NALM6 (cell line): ENCODE measurements around a stretch of chr3.

GRCh38 chr3:10223536-10224140, 24.6 kb upstream of the TATDN2 start:
- PRO-cap: no peak

- PRO-cap: no peak
These were observed 113.0 kb upstream of the SLC6A11 start for GRCh38 chr3:10702897-10703562.

- PRO-cap: no peak
These were observed 47.0 kb upstream of the SLC6A11 start for GRCh38 chr3:10769026-10769341.

DNA sequence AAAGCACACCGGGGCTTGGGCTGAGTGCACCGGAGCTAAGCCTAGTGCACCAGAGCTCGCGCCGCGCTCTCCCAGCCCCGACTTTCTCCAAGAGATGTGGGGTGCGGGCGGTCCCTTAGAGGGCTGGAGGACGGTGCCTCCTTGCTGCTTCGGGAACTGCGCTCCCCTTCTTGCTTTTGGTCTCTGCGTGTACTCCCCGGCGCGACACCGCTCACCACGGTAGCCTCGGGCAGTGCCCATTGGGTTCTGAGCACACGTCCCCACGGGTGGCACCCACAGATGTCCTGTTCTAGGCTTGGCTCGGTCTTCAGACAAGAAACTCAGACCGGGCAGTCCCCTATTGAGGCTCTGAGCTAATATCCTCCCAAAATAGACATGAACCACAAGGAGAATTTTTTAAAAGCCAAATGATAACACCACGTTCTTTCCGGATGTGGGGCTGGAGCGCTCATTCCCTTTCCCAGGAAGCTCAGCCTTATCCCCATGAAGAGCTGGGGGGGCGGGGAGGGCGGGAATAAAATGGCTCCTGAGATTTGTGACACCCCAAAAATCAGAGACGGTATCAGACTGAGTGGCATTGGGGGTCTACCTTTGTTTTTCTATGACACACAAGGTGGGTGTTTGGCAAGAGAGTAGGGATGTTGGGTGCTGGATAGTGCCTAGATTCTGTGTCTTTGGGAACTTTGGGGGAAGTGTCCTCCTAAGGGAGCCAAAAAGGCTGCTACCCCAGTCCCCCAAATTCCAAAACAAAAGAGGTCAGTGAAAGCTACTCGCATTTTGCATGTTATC, 1.1 kb downstream of the SLC6A1 start:
- PRO-cap: no peak

- PRO-cap: no peak
These were observed 31.3 kb downstream of the HRH1 start for GRCh38 chr3:11185523-11186156.

GRCh38 chr3:11247219-11247765, 24.9 kb upstream of the ATG7 start:
- PRO-cap: no peak

DNA sequence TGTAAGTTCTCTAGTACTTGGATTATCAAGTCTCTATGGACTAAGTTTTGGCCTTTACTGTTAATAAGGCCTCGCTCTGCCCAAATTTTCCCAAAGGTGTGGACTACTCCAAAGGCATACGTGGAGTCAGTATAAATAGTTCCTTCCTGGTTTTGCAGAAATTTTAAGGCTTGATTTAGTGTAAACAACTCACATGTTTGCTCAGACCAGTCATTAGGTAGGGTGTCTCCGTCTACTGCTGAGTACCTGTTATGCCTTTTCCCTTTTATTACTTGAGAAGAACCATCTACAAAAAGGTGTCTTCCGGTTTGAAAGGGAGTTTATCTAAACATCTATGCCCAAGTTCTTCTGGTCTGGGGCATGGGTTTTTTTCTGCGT, 20.9 kb upstream of the ATG7 start:
- PRO-cap: no peak

GRCh38 chr3:11273198-11273607, 1.0 kb downstream of the ATG7 start:
- PRO-cap: no peak

- PRO-cap: no peak
These were observed 19.0 kb downstream of the ATG7 start for GRCh38 chr3:11291215-11291666.

DNA sequence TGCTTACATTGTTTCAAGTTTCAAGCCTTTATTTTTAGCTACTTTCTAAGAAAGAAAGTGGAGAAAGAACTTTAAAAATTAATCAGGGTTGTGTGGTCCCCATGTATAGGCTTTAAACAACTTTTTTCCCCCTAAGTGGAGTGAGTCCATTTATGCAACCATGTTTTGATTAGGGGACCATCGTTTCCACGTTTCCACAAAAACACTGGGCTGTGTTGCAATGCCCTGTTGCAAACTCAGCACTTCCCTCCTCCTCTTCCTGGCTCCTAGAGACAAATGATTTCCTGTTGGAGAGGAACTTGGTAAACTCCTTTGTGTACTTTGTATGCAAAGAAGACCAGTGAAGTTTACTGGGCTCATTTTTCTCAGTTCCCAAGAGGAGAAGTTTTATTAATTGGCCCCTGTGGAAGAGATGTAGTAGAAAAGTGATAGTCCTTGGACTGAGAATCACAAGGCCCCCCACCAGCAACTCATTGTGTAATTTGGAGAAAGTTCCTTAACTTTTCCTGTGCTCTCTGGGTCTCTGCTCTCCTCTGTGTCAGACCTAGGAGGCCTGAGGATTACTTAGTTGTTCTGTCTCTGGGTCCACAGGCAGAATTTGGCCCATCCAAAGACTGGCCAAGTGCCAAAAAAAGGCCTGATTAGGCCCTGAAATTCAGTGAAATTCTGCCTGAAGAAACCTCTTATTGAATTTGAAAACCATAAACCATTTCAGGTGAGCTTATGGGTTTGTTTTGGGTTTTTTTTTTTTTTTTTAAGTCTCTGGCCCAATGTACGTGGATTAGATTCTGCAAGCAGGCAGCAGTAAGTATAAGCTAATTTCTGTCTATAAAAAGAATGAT, 95.0 kb downstream of the ATG7 start:
- PRO-cap: no peak

DNA sequence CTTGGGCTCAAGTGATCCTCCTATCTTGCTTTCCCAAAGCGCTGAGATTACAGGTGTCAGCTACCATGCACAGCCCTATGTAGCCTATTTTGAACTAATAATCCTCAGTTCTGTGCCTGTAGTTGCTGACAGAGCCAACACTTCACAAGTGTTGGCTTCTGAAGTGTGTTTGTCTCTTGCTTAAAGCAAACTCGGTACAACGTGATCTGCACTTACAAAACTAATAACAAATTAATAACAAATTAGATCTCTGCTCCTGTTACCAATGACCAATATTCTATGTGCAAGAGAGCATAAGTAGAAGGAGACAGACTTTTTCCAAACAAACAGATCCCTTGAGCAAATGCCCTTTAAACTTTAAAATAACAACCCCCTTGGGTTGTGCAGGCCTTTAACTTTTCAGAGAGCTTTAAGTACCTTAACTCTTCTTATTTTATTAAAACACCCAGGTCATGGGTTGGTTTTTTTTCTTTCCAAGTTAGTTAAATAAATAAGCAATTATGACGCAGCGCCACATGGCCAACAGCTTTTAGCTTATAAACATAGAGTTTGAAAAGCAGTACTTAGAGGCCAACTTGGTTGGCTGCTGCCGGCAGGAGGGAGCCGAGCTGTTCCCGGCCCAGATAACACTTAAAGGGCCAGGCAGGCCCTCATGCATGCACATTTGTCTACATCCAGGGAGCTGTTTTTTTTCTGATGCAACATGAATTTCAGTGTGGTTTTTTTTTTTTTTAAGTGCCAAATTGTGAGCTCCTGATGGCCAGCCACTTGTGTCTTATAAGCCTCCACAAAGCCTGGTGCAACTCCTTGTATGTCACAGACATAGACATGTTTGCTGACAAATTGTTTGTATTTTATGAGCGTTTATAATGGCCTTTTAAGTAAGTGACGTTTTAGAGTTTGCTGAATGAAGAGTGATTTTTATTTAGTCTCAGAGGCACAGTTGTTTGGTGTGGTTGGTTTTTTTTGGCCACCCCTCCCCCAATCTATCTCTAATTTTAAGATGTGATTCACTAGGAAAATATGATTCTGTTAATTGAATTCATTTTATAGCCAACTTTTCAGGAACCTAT, 134.7 kb downstream of the VGLL4 start:
- PRO-cap: no peak

DNA sequence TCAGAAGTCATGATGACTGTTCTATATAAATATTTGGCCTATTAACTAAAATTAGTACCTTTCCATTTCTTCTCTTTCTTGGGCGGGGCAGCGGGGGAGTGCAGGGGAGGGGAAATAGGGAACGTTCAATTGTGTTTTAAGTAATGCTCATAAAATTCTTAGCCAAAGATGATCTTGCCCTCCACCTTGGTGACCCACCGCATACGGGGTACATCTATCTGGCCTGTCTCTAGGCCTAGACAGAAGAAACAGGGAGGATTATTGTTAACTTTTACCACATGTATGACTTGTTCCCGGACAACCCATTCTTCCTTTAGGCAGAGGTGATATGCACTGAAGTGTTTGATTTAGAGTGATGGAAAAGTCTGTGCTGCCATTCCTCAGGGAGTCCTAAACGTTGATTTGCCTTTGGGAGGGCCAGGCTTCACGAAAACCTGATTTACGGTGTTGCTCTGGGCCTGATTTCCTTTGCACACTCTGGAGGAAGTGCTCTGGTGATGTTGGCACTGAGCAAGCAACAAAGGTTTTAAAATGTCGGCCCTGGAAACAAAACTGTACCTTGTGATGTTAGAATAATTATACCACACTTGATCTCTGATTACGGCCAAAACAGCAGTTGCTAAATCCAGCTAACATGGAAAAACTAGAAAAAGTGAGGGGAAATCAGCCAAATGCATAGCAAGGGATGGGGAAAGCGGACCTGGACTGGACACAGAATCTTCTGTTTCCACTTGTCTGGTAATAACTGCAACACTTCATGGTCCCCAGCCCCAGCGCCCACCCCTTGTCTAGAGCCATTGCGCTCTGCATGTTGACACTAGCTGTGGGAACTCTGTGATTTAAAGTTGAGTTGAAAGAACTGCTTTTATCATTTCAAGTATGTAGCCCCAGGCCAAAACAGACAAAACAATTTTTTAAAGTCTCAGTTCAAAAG, 120.3 kb downstream of the VGLL4 start:
- PRO-cap: no peak

DNA sequence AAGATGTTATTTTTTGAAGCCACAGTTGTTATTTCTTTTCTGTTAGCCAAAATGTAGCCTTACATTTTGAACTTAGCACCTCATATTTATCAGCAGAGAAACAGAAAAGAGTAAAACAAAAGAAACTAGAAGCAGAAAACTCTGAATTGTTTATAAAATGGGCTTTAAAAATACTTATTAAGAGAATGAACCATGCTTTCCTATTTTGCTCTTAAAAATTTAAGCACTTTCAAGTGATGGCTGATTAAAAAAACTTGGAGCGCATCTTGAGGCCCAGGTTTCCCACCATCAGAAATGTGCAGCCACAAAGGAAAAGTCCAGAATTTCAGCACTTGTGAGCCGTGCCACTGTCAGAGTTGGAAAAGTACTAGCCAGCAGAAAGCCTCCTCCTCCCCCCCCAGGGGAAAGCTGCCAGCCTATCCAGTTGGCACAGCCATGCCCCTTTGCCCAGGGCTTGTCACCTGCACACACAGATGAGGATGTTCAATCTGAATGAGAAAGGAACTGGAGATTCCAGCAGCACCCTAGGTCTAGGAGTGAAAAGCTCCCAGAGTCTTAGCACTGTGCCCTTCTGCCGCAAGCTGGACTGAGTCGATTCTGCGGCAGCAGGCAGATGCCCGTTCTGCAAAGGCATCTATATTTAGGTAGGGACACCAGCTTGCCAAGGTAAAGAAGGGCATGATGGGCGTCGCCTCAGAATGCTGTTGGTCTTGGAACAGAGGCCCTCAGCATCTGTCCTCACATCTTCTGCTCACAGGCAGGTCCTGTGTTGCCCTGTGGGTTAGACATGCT, 109.8 kb downstream of the VGLL4 start:
- PRO-cap: no peak

DNA sequence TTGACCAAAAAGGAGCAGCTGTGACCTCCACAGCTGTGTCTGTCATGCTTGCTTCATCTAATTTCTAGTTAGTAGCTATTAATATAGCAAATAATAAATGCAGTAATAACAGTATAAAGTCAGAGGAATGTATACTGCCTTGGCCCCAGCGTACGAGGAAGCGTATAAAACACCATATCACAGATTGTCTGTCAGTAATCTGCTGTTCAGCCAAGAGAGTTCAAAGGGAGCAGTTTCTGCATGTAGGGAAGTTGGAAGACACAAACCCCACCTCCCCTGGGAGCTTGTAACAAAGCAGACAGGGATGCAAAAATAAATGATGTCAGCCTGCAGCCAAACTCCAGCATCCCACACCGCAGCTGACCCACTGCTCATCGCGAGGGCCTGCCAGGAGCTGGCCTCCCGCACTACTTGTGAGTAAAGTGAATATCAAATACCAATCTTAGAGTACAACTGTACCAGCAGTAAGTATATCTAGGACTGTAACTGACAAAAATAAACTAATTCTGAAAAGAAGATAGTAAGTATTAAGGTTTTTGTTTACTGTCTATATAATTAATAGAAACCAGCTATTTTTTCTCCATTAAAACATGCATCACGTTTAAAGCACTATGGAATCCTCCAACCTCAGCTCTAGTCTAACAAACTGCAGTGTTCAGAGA, 86.4 kb downstream of the VGLL4 start:
- PRO-cap: no peak

DNA sequence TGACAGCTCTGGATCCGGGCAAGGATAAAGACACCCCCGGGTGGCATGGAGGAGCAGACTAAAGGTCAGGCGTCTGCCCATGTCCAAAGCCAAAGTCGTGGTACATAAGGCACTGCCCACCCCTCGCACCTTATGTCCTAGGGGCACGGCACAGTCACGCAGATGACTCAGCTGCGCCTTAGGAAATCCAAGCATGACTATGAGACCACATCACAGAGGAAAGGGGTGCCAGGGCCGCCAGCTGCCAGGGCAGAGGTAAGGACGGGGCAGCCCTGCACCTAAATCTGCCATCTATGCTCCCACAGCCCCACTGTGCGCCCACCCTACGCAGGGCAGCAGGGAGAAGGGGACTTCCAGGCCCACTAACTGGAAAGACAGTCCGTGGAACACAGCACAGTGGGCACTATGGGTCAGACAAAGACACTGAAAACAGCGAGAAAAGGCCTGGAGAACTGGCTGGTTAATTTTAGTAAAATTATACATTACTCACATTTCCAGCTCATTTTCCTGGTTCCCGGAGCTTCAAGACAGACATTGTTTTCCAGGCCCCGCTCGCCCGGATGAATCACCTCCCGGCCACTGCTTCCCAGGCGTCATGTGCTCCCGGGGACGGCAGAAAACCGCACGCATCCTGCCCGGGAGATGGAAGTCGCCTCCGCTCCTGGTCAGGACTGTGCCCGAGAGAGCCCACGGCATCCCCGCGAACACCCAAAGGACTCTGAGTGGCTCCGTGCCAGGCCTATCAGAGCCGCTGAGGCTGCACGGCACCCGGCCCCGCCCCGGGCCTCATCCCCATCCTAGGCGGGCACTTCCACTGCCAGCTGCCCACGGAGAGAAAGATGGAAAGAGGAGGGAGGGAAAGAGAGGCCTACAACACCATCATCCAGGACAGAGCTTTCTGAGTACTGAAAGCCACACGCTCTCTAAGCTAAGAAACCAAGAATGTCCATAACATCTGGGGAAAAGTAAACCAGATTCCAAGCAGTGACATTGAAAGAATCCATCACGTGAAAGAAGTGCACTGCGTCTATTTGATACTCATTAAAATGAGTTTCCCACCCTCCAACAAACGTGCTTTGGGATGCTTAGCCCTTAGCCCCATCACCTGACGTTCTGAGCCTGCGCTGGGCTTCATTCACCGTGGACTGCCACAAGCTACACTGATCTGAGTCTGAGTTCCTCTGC, 75.2 kb downstream of the VGLL4 start:
- PRO-cap: no peak

- PRO-cap: no peak
These were observed 67.3 kb downstream of the VGLL4 start for GRCh38 chr3:11576324-11576988.

GRCh38 chr3:11598573-11599282, 45.0 kb downstream of the VGLL4 start:
- PRO-cap: no peak

DNA sequence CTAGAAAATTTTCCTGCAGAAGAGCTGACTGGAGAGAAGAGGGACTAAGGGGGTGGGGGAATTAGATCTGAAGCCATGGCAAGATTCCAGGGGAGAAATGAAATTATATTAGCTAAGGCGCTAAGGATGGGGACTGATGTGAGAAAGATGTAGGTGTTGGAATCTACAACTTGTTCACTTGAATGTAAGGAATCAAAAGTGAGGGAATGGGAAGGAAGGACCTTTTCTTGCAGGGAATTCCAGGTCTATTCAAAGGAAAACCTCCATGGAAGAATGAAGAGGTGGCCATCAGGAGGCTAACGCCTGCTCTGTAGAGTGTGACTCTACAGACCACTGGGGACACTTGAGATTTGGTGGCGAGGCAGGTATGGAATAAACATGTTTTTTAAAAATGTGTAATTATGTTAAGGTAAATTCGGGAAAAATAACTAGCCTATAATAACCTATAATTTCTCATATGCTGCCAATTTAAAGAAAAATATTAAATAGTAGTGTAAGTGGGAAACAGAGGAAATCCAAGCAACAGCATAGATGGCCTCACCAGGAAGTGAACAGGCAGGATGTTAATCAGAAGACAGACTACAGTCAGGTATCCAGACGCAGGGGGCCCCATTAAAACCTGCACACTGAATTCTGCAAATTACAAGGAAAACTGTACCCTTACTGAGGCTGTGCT, 1.4 kb downstream of the TAMM41 start:
- PRO-cap: unidirectional peak, plus-strand start at position 577 of the sequence

DNA sequence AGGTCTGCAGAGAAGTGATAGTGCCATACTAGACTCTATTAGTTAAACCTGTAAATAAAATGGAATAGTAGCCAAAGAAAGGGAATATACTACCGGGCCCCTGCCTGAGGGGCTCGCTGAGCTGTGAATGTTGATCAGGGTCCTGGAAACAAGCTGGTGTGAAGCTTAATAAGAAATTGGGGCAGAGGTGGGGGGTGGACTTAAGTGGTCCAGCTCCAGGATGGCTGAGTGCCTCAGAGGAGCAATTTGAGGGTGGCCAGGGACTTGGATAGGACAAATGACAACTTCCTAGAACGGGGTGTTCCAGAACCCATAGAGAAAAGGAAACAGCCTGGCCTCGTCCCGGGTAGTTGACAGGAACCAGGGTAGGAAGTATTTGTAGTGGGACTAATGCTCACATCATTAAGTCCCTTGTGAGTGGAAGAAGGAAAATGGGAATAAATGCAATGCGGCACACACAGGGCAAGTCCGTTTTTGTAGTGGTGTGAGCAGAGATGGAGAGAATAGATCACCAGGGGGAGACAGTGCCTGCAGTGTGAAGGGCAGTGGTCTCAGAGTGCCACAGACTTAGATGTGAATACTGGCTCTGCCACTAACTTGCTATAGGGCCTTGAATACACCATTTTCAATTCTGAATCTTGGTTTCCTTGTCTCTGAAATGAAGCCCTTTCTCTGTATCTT, 19.7 kb downstream of the TIMP4 start:
- PRO-cap: no peak

DNA sequence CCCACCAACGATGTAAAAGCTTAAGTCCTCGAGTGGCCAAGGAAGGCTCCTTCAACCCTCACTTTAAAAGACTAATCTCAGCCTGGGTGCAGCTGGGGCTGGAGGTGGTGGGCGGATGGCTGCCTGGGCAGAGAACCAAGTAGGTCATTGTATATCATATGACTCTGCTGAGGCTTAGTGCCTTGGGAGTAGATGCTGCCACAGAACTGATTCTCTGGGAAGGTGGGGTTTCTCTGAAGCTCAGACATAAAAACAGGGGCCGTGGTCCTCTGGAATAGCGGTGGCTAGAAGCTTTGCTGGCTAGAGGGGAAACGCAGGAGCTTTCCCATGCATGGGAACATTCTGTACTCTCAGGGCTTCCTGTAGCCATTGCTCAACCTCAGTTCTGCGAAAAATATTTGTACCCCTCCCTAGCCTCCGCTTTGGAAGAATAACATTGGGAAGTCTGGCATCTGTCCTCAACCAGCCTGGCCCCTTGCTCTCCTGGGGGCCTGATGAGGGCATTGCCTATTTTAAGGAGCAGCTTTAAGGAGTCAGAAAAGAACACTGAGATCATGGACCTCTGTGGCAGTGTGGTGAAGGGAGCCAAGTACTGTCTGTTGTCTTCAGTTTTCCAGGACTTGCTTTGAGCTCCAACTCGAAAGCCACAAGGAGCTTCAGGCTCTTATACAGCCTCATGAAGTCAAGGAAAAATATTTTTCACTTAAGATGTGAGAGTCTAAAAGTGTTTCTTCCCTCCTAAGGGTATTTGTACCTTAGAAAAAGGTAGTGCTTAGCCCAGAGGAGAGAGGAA, 14.6 kb downstream of the TIMP4 start:
- PRO-cap: no peak